ENCODE measurements around a stretch of chr2.

- PRO-cap = no peak
Measured at GRCh38 chr2:105364119-105364778, 26.9 kb downstream of the C2orf49 start.

GRCh38 chr2:105380835-105381424, 17.9 kb downstream of the FHL2 start:
- PRO-cap = no peak

GRCh38 chr2:105400007-105400811, 1.4 kb upstream of the FHL2 start:
- PRO-cap = no peak

DNA sequence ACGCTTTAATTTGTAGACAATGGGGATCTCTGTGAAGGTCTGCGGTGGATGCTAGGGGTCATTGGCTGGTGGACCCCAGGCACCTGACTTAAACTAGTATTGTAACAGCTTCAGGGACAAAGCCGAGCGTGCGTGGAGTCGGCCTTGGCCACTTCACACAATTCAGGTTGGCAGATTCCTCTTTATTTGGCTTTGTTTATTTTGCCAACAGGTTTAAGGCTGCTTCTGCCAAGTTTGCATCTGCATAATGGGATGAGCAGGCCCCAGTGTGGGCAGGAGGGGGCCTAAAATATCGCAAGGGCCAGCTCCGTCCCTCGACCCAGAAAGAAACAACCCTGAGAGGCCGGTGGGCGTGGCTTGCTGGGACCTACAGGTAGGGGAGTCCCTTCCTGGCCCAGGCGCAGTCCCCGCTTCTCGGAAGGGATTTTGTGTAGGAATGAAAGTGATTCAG, 1.3 kb downstream of the NCK2 start:
- PRO-cap = unidirectional peak, minus-strand start at position 157 of the sequence; unidirectional peak, minus-strand start at position 330 of the sequence

GRCh38 chr2:105755842-105756317, 11.2 kb downstream of the NCK2 start:
- PRO-cap = no peak

GRCh38 chr2:105816268-105816743, 71.6 kb downstream of the NCK2 start:
- PRO-cap = no peak

DNA sequence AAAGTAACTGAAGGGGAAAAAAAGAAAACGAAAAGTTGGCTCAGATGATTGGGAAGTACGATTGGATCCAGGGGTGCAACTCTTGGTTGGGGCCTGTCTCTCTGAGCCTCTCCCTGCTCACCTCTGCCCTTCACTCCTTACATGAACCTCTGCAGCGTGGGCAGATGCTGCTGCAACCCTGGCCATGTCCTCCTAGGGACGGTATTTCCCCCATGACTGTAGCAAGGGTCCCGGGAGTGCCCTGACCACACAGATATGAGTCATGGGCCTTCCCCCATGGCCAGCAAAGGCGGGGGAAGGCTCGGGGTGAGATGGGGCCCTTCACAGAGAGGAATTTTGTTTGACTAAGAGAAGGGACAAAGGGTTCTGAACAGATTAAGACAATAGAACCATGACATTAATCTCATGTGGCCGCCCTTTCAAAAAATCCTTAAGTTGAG, 129.0 kb downstream of the NCK2 start:
- PRO-cap = no peak

- PRO-cap = no peak
Measured at GRCh38 chr2:106066149-106066393, 583 bp downstream of the ECRG4 start.

DNA sequence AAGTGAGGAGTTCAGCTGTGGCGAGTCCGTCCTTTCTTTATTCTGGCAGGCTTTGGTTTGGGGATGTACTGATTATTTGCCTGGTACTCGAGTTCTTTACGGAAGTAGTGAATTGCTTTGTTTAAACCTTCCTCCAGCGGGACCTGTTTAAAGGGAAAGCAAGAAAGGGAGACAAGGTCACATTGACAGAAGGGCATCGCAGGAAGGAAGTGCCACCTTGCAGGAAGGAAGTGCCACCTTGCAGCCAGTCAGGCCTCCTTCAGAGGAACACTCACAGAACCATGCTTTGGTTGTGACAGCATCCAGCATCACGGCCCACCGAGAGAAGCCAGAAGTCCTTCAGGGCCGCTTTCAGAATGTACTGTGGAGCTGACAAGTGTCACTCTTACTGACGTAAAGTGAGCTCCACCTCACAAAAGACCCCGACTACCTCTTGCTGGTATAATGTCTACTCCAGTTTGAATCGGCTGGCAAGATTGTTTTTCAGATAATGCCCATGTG, 28.6 kb downstream of the ECRG4 start:
- PRO-cap = no peak

GRCh38 chr2:106130102-106131149, 63.7 kb downstream of the UXS1 start:
- PRO-cap = bidirectional peak, plus-strand start at chr2:106130695, minus-strand start at chr2:106130689

- PRO-cap = no peak
Measured at GRCh38 chr2:106192754-106193302, 1.3 kb downstream of the UXS1 start.

- PRO-cap = no peak
Measured at GRCh38 chr2:106208278-106208843, 14.3 kb upstream of the UXS1 start.

GRCh38 chr2:106253748-106253976, 59.6 kb upstream of the UXS1 start:
- PRO-cap = no peak

DNA sequence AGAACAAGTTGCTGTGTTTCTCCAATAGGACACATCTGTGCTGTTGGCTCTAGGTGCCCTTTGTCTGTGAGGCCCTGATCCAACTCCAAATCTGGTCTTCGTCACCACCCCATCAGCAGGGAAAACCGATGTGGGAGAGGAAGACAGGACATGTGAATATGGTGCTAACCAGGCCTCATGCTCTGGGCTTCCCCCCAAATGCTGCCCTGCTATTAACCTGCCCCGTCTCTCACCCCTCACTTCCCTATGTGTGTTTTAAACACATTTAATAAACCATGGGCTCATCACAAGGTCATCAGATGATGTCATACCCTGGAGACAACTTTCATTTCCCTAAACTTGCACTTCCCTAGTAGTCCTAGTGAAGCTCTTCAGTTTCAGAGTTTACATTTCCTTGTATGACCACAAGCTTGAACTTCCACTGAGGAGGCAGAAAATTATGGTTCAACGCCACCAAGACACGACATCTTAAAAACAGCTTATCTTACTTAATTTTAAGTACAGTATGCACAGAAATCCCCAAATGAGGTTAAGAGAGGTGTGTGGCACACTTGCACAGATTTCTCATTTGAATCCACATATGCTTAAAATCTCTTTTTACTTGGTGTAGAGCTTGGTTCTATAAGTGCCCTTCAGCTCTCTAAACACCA, 49.9 kb downstream of the CD8B2 start:
- PRO-cap = no peak

- PRO-cap = no peak
Measured at GRCh38 chr2:106887408-106887975, 1.5 kb upstream of the ST6GAL2 start.

- PRO-cap = no peak
Measured at GRCh38 chr2:108267868-108268211, 20.9 kb upstream of the SULT1C2 start.

DNA sequence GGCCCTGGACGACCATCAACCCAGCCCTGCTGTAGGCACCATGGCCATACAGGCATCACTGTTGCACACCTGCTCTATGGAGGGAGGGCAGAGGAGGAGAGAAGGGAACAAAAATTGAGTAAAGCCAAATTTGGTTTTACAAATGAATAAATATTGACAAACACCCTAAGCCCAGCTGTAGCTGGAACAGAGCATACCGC, 20.1 kb upstream of the SULT1C2 start:
- PRO-cap = no peak

DNA sequence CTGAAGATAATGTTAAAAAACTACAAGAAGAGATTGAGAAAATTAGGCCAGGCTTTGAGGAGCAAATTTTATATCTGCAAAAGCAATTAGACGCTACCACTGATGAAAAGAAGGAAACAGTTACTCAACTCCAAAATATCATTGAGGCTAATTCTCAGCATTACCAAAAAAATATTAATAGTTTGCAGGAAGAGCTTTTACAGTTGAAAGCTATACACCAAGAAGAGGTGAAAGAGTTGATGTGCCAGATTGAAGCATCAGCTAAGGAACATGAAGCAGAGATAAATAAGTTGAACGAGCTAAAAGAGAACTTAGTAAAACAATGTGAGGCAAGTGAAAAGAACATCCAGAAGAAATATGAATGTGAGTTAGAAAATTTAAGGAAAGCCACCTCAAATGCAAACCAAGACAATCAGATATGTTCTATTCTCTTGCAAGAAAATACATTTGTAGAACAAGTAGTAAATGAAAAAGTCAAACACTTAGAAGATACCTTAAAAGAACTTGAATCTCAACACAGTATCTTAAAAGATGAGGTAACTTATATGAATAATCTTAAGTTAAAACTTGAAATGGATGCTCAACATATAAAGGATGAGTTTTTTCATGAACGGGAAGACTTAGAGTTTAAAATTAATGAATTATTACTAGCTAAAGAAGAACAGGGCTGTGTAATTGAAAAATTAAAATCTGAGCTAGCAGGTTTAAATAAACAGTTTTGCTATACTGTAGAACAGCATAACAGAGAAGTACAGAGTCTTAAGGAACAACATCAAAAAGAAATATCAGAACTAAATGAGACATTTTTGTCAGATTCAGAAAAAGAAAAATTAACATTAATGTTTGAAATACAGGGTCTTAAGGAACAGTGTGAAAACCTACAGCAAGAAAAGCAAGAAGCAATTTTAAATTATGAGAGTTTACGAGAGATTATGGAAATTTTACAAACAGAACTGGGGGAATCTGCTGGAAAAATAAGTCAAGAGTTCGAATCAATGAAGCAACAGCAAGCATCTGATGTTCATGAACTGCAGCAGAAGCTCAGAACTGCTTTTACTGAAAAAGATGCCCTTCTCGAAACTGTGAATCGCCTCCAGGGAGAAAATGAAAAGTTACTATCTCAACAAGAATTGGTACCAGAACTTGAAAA, 21.2 kb downstream of the GCC2 start:
- PRO-cap = no peak

DNA sequence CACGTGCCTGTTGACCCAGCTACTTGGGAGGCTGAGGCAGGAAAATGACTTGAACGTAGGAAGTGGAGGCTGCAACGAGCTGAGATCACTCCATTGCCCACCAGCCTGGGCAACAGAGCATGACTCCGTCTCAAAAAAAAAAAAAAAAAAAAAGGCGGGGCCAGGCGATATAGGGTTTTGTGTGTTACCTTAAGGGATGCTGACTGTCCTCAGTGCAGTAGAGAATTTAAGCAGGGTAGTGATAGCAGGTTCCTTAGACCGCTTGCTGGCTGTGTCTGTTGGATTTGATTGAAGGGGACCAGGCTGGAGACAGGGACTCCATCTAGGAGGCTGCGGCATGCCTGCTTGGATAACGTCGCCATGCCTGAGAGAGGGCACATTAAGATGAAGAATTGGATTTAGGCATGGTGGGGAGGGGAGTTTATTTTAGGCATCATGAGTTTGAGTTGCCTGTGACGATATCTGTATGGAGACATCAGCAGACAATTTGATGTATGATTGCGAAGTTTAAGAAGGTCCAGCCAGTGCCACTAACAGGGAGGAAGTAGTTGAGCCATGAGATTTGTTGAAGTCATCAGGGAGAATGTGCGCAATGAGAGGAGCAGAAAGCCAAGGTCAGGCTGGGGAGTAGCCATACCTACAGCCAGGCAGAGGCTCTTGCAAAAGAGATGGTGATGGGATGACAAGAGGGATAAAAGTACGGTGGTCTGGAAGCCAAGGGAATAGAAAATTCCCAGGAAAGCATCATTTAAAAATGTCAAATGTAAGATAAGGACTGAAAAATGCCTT, 50.9 kb downstream of the LIMS1 start:
- PRO-cap = no peak

DNA sequence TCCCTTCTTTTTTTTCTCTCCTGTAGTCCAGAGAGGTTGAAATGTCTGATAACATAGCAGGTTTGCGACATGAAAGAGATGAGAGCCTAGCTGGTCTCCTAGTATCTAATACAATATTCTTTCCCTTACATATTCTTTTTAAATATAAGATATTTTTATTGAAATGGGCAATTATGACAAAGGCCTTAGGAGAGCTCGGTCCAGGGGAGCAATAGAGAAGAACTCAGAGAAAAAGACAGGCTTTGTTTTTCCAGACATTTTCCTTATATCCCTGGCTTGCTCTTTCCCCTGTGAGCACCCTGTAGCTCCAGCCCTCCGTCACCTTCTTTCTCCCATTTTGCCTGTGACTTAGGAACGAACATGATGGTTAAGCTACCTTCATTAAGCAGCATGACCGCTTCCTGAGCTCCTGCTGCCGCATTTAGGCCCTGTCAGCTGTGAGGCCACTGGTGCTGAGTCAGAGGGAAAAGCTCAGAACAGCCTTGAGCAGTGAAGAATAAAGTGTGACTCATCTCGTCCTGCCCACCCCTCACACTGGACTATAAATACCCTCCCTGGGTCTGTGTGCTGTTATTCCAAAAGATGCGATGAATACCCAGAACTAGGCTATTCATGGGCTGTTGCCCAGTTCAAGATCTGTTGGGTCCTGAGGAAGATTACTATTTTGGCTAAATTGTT, 57.3 kb upstream of the RANBP2 start:
- PRO-cap = no peak